Myometrial cell (primary cell): ENCODE results near the gene MYF6.

- RAMPAGE, long total RNA: no peak
These were observed 131.7 kb downstream of the PAWR start for GRCh38 chr12:79559007-79559455.

- RAMPAGE, long total RNA: no peak
These were observed 18.3 kb downstream of the PAWR start for GRCh38 chr12:79672263-79672994.

- RAMPAGE, long total RNA: no peak
These were observed 731 bp upstream of the PAWR start for GRCh38 chr12:79691640-79691750.

GRCh38 chr12:79805497-79805921 is 114.7 kb upstream of the PAWR start:
- RAMPAGE, long total RNA: no peak

DNA sequence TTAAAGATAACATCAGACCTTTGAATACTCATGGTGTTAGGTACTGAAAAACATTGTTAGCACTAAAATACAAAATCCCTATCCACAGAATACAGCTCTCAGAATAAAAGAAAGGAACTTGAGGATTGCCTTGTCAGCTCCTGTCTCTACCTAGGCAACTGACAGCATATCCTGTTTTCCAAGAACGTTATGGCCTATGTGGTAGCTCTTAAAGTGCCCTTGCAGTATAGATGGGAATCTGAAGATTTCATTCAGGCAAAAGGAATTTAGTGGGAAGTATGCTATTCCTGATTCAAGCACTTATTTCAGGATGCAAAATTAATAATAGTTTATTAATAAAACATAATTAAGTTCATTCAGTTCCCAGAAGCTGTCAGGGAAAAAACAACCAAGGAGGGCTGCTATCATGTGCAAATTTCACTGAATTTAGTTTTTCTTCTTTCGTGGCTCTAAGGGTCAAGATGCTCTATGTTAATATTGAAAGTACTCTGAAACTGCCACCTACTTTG is 1.9 kb upstream of the PPP1R12A start:
- RAMPAGE, long total RNA: no peak

DNA sequence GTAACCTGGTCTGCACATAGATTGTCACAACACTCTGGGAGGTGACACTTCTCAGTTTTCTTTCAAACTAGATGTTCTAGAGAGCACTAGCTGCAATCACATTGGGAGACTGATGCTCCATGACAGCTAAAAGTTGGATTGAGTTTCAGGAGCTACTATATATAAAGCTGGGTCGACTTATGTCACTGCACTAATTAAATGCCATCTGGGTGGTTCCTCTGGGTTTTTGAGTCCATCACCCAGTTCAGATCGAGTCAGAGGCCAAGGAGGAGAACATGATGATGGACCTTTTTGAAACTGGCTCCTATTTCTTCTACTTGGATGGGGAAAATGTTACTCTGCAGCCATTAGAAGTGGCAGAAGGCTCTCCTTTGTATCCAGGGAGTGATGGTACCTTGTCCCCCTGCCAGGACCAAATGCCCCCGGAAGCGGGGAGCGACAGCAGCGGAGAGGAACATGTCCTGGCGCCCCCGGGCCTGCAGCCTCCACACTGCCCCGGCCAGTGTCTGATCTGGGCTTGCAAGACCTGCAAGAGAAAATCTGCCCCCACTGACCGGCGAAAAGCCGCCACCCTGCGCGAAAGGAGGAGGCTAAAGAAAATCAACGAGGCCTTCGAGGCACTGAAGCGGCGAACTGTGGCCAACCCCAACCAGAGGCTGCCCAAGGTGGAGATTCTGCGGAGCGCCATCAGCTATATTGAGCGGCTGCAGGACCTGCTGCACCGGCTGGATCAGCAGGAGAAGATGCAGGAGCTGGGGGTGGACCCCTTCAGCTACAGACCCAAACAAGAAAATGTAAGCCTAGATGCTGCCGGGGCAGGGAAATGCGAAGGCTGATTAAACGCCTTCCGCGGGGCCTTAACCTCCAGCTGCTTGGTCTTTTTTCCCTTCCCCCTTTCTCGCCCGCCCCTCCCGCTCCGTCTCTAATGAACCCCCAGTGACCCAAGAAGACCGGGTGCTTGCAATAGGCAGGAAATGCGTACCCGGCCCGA is at the start of gene MYF6:
Gene MYF6, plus strand, starts transcription at position 190 of the 991 bp plus-strand sequence.
- RAMPAGE, long total RNA: no peak

DNA sequence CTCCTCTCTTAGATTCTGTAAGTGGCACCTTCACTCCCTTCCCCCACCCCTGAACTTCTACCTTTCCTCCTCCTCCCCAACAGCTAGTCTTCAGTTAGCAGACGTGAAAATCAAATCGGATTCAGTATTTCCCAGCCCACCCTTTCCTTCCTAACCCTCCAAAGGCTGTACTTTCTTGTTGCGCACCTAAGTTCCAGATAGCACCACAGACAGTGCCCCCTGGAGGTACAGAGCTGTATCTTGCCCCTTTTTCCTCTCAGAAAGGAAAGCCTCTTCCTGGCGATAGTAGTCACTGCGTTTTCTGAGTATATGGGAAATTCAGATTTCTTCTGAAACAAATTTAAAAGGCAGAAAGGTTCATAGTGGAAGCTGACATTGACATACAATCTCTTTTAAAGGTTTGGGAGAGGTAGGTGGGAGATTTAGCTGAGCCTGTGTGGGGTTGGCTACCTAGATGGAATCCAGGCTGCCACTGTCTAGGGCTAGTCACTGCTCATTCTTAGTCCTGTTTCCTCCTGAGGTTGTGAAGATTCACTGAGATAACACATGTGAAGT is 3.0 kb downstream of the MYF6 start:
- RAMPAGE, long total RNA: no peak

- RAMPAGE, long total RNA: no peak
These were observed 59.4 kb downstream of the LIN7A start for GRCh38 chr12:80878353-80878750.

DNA sequence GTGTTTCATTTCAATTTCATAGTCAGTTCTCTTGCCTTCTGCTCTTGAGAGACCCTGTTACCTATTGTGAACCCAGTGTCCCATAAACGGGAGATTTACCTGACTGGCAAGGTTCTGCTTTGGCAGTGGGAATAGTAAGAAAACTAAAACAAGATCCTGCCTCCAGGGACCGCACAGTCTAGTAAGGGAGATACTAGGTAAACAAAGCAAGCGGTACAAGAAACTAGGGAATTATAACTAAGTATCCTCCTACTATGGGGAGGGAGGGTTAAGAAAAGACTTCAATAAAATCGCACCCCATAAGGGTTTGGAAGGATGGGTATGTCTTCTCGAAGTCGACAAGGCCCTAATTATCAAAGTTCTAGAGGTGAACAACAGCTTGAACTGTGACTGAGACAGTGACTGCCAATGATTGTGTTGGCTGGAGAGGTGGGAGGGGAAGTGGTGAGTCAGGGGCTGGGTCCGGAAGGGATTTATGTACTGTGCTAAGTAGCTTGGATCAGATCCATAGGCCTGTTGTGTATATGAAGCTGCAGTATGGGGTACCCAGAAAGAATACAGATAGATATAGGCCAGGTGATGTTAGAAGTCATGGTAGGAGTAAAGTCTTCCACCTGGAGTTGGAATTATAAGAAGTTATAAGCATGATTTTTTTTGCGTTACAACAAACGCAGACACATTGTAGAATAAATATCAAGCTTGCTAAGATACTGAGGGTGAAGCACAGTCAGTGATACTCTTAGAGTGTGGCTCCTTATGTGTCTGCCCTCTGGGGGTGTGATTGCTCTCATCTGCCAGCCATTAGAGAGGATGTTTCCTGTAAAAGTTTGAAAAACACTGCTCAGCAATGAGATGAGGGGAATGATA is 923 bp downstream of the ACSS3 start:
- RAMPAGE, long total RNA: no peak

- RAMPAGE, long total RNA: no peak
These were observed 2.6 kb downstream of the ACSS3 start for GRCh38 chr12:81080374-81080966.

DNA sequence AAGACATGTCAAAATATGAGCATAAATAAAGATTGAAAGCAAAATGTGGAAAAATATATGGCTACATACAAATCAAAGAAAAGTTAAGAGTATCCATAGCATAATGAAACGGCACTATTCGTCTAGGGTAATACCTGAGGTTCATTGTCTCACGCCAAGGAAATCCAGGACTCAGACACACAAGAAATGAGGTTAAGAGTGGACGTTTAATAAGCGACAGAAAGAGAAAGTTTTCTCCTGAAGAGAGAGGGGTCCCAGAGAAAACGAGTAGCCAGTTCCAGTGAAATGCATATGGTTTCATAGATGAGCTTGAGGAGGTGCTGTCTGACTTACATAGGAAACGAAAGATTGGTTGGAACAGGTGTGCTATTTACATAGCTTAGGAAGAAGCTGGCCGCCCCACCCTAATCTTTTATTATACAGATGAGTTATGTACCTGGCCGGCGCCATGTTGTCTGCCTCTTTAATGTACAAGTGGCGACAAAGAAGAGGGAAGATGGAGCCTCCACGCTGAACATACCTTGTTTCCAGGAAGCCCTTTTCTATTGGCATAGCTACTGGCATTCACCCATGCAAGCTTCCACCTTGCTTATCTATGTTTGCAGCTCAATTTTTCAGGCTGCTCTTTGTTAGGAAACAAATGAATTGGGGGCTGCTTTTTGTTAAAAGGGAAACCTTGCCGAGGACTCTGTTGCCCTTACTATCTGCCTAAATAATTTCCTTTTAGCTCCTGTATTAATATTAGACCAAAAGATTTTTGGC is 222.9 kb downstream of the SLC6A15 start:
- RAMPAGE, long total RNA: no peak

DNA sequence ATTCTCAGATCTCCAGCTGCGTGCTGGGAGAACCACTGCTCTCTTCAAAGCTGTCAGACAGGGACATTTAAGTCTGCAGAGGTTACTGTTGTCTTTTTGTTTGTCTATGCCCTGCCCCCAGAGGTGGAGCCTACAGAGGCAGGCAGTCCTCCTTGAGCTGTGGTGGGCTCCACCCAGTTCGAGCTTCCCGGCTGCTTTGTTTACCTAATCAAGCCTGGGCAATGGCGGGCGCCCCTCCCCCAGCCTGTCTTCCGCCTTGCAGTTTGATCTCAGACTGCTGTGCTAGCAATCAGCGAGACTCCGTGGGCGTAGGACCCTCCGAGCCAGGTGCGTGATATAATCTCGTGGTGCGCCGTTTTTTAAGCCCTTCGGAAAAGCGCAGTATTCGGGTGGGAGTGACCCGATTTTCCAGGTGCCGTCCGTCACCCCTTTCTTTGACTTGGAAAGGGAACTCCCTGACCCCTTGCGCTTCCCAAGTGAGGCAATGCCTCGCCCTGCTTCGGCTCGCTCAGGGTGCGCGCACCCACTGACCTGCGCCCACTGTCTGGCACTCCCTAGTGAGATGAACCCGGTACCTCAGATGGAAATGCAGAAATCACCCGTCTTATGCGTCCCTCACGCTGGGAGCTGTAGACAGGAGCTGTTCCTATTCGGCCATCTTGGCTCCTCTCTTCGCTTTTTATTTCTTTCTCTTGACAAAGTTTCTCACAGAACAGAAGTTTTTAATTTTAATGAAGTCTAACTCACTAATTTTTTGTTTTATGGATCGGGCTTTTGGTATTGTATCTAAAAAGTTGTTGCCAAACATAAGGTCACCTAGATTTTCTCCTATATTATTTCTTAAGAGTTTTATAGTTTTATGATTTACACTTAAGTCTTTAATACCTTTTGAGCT is 38.0 kb downstream of the ALX1 start:
- RAMPAGE, long total RNA: no peak

DNA sequence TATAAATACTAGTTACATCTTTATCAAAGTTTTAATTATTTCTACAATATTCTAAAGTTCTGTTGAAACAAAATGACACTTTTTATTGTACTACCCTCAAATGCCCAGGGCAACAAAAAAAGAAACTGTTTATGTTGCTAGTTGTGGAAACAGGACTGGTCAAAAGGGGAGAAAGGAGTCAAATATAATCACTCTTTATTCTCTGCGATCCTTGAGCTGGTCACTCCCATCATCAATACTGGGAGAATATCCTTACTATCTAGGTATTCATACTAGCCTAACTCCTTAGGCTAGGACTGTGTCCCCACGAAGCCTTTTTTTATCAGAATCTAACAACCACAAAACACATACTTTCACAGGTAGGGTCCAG is 505 bp downstream of the RASSF9 start:
- RAMPAGE, long total RNA: no peak

DNA sequence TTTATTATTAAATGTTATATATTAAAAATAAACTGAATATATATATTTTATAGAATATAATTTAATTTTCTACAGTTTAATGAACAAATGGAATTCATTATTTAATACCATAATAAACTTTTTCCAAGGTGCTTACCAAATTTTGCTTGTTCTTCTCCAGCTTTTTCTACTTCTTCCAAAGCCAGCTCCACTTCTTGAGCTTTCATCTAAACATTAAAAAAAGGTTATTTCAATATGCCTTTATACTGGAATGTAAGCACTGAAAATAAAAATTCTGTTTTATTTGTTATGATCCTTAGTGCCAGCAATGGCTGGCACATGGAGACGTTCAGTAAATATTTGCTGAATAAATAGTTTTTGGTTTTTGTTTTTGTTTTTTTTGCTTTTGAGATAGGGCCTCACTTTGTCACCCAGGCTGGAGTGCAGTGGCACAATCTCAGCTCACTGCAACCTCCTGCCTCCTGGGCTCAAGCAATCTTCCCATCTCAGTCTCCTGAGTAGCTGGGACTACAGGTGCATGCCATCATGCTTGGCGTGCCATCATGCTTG is 2.5 kb downstream of the CEP290 start:
- RAMPAGE, long total RNA: no peak

DNA sequence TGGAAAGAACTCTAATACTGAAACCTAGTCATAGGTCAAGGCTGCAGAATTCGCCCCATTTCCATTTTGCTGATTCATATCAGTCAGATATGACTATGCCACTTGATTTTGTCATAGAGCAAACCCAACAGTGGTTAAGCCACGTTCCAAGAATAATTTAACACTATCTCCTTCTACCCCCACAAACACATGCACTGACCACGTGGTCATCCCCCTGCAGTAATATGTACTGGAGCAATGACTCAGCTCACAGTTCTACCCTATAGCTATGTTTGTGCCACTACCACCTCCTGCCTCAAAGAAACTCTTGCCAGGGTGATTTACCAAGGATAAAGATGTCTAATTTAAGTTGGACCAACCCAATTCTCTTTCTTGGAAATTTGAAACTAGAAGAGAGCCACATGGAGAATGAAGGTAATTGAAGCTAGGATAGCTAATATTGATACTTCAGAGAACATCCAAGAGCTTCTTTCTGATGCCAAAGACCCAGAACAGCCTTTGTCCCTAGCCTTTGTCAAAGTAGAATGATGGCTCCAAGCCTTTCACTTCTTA is 157.7 kb downstream of the TMTC3 start:
- RAMPAGE, long total RNA: no peak

DNA sequence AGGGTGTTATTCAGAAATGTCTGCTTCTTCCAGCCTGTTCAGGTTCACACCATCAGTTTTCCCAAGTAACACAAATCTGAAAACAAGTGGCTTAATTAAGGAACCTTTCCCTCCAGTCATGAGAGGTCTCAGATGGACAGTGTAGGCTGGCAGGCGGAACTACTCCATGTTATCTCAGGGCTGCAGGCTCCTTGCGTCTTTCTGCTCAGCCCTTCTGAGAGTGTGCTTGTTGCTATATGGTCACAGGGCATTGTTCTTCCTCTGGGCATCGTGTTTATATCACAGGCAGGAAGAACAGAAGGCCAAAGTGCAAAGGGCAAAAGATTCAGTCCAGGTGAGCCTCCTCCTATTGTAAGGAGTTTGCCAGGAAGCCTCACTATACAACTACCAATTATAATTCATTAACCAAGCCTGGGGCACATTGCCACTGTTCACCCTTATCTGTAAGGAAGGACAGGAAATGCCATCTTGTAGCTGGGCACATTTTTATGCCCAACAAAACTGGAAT is 195.4 kb upstream of the KITLG start:
- RAMPAGE, long total RNA: no peak

DNA sequence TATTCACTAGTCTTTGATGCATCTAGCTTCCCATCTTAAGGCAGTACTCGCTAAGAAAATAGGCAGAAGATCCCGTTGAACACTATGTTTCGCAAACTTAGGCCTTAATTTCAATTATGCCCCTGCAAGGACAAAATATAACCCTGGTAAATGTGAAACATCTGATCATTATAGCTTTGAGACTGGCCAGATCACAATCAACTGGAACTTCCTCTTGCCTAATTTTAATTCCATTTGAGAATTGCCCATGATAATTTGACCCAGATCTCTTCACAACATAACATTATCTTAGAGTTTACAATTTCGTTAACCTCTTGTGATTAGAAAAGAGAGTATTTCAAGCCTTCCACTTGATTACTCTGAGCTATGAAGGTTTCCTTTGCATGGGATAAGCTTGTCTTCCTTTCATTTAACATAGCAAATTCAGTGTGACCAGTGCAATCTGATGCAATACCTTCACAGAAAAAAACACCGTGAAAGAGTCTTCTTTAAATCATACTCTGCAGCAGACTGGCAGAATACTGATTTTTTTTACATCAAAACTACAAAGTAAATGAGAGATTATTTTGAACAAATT is 143.7 kb downstream of the DUSP6 start:
- RAMPAGE, long total RNA: no peak

DNA sequence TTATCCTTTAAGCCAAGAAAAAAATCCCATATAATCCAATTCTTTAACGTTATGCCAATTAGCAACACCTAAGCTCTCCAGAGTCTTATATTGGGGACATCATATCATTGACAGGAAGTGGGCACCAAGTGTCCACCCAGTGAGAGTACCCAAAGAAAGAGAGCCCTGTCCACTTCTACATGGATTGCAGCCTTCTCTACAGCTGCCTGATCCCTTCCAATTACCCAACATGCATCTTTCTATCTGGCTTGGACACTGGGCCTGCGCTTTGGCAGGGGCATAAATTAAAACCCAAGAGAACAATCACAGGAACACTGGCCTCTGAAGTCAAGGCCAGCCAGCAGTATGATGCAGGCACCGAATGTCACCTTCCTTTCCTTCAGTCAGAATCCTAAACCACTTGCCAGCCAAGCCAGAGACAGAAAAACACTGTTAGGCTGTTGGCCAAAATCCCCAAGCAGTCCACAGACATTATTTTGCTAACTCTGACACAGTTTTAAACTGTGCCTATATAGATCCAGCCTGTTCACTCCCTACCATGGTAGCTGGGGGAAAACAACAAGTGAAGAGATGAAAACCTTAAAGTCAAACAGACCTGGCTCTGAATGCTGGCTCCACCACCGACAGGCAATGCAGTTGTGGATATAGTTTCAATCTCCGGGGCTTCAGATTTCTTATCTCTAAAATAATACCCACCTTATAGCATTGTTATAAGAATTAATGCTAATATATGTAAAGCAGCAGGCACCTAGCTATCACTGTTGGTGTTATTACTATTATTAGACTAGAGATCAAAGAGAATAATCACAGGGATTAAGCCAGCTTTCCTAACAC is 113.6 kb downstream of the DUSP6 start:
- RAMPAGE, long total RNA: no peak

GRCh38 chr12:89280720-89281142 is 71.6 kb downstream of the DUSP6 start:
- RAMPAGE, long total RNA: no peak

DNA sequence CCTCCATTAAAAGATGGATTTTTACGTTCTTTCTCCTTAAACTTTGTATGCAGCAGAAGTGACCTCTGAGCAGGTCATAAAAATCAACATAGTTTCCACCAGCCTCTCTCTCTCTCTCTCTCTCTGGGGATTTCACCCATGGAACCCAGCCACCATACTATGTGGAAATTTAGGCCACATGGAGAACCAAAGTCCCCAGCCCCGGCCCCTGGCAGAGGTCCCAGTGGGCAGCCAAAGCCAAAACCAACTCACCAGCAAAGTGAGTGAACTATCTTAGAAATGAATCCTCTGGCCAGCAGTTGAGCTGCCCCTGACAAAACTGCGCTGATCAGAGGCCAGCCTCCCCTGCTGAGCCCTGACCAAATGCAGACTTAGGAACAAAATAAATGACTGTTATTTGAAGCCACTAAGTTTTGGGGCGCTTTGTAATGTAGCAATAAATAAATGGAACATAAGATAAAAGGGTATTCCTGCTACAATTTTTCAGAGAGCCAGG is 9.1 kb downstream of the DUSP6 start:
- RAMPAGE, long total RNA: no peak